Metastatic Pancreatic Carcinoma in the Ovary (tissue), 1 donor: Measurements from ENCODE around the gene ERMARD.

- PRO-cap: no peak
Observed at GRCh38 chr6:168600900-168601594, 160.1 kb downstream of the SMOC2 start.

- PRO-cap: no peak
Observed at GRCh38 chr6:168607463-168608193, 166.6 kb downstream of the SMOC2 start.

GRCh38 chr6:168716064-168716680, 275.2 kb downstream of the SMOC2 start:
- PRO-cap: no peak

- PRO-cap: no peak
Observed at GRCh38 chr6:168950088-168950537, 303.5 kb downstream of the THBS2 start.

- PRO-cap: unidirectional peak, plus-strand start at chr6:168968456
Observed at GRCh38 chr6:168967970-168968568, 285.6 kb downstream of the THBS2 start.

DNA sequence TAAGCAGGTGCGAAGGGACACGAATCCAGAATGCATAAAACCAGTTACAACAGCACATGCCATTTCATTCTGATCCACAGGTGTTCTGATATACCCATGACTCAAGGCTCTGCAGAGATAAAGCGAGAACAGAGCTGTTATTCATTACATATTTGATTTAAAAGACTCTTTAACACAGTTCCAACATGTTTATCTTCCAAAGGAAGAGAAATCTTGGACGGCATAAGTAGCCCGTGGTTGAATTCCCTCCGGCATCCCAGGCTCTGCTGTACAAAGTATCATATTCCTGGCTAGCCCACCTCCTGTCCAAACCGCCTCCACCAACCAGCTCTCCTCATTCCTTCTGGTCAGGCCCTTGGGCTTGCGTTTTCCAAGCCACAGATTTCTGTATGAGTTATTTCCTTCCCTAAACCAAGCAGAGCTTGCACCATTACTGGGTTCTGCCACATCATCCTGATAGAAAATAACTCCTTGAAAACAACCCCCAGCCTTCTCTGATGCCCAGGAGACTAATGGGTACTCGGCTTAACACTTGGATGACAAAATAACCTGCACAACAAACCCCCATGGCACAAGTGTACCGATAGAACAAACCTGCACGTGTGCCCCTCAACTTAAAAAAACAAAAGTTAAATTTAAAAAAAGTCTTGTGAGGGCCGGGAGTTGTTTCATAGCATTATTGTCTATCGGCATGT, 36.4 kb upstream of the THBS2 start:
- PRO-cap: no peak

DNA sequence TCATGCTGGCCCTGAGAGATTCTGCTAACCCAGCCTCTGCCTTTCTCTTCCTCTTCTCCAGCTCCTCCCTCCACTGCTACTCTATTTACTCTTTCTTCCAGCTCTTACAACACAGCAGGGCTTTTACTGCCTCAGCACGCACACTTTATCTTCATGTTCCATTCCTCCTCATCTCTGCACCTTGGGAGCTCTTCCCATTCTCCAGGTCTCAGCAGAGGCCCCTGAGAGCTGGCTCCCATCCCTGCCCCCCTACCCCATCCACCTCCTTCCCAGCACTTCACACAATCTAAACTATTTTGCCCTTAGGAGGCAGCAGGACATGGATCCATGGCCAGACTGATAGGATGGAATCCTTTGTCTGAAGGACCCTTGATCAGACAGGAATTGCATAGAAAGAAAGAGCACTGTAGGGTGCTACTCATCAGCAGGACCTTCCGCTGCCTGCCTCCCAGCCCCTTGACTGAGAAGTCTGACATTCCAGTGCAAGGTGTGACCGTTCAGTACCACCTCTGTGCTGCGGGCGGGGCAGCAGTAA, 11.5 kb downstream of the WDR27 start:
- PRO-cap: no peak

DNA sequence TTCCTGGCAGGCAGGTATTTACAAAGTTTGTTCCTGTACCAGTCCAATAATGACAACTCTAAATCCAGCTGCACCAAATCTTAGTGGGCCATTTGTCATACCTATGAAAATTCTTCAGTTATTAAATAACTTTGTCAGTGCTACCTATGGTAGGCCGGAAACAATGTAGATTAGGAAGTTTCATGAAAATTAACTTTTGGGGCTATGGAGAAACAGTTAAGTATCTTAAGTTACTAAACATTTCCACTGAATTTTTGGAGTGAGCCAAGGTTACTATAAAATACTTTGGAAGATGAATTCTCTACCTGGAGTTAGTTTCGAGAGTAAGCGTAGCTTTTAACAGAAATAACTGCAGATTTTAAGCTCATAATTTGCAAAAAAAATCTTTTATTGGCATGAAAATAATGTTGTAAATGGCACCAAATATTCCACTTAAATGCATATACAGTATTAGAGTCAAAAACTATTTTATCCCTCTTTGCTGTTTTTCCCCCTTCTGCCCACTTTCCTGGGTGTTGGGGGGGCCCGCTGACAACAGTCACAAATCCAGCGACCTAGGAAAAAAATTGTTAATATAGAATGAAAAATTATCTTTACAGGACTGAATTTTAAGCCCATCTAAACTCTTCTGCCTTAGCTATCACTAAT, 1.7 kb downstream of the C6orf120 start:
- PRO-cap: no peak

- PRO-cap: bidirectional peak, plus-strand start at chr6:169724110, minus-strand start at chr6:169723998
Observed at GRCh38 chr6:169723234-169724045, 860 bp downstream of the PHF10 start.

GRCh38 chr6:169751017-169752299, at the start of gene ERMARD:
Gene ERMARD, plus strand, starts transcription at chr6:169751622.
- PRO-cap: bidirectional peak, plus-strand start at chr6:169751704, minus-strand start at chr6:169751562; unidirectional peak, plus-strand start at chr6:169751923

DNA sequence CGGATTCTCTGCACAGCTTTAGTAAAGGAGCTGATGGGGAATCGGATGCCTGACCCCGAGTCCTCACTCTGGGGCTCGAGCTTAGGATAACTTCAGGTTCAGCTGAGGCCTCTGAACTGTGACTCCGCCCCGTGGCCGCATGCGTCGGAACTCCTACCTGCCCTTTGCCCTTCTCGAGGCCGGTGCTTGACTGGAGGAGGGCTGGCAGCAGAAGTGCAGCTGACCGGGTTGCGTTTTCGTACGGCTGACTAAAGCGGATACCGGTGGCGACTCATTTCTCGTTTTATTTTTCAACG, 38.4 kb downstream of the ERMARD start:
- PRO-cap: unidirectional peak, plus-strand start at position 189 of the sequence

DNA sequence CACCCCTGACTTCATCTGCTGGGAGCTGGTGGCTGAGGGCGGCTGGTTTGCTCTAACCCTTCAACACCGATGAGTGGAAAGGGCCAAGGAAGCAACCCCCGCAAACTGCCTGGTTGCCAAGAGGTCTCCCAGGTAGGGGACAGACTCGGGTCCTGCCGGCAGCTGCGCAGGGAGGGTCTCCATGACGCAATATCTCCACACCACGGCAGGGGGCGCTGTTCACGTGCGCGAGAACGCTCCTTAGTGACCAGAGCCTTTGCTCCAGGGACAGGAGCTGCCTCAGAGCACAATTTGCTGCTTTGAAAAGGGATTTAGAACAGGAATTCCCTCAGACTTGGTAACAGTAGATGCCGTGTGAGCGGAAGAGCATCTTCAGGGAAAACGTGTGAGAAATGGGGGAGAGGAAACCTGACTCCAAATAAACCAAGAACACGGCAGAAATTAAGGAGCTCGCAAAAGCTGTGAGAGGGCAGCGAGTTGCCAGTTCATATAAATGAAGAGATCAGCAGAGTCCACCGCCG, 80.3 kb downstream of the ERMARD start:
- PRO-cap: no peak

- PRO-cap: unidirectional peak, minus-strand start at chr6:169832651
Observed at GRCh38 chr6:169832147-169832962, 80.9 kb downstream of the ERMARD start.

GRCh38 chr6:169921910-169922148, 170.4 kb downstream of the ERMARD start:
- PRO-cap: no peak

- PRO-cap: unidirectional peak, plus-strand start at chr6:169959262; unidirectional peak, minus-strand start at chr6:169959343
Observed at GRCh38 chr6:169958804-169959707, 207.6 kb downstream of the ERMARD start.

- PRO-cap: bidirectional peak, plus-strand start at chr6:170176907, minus-strand start at chr6:170176772
Observed at GRCh38 chr6:170176706-170177473, 114.0 kb downstream of the DLL1 start.

GRCh38 chr6:170262424-170262938, 28.4 kb downstream of the DLL1 start:
- PRO-cap: no peak

- PRO-cap: no peak
Observed at GRCh38 chr6:170265976-170266461, 24.9 kb downstream of the DLL1 start.

- PRO-cap: no peak
Observed at GRCh38 chr6:170271612-170272443, 19.1 kb downstream of the DLL1 start.

DNA sequence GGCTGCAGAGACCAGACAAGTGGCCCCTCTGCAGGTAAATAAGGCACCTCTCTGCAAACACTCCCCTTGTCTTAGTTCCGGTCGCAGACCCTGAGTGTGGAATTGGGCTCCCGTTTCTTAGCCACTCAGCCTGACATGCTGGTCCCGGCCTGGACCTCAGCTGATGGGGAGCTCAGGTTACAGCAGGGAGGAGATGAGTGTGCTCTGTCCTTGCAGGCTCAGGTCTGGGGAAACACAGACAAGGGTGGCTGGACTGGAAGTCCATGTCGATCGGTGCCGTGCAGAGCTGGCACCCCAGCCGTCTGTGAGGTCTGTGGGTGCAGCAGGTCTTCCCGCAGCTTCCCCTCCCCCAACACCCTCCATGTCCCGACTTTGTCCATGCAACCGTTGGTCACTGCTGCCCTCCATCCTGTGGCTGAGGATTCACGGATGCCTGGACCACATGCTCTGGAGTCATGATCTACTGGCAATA, 119.0 kb downstream of the PSMB1 start:
- PRO-cap: no peak